Myometrial cell (primary cell): ENCODE measurements around a stretch of chr1.

DNA sequence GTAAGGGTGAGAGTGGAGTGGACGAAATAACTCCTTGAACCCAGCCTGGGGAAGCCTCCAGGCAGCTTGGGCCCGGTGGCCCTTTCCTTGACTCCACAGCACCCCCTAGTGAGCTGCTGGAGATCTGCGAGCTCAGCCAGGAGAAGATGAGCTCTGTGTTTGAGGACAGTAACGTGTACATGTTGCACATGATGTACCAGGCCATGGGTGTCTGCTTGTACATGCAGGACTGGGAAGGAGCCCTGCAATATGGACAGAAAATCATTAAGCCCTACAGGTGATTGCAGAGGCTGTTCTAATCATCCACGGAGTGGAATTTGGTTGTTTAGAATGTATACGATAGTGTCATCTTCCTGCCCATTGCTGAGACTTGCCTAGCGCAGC lies 50.9 kb downstream of the SMYD2 start:
- RAMPAGE, long total RNA, result no peak

- RAMPAGE, long total RNA, result no peak
Measured at GRCh38 chr1:214437934-214438623, 113.3 kb downstream of the PTPN14 start.

DNA sequence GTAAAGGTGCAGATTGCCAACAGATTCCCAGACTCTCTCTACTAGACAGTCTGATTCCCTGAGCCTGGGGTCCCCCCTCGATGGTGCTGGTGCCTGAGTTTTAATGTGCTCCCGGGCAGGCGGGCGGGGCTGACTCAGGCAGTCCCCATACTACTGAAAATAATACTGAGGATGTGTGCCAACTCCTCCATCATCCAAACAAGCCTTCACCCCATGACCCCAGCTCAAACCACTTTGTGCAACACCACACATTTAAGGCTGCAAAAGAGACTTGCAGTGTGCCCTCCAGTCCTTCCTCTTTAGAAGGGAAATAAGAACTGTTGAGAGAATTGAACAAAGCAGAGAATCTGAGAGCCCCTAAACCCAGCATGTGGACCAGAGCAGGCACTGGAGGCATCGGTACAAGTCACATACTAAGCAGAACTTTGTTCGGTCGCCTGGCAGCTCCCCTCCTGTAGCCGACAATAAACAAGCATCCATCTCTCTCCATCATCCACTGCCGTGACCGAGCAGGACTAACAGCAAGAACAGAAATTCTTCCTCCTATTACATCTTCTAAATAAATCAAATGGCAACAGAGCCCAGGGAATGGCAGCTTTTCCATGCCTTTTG lies 36.8 kb downstream of the PTPN14 start:
- RAMPAGE, long total RNA, result no peak

DNA sequence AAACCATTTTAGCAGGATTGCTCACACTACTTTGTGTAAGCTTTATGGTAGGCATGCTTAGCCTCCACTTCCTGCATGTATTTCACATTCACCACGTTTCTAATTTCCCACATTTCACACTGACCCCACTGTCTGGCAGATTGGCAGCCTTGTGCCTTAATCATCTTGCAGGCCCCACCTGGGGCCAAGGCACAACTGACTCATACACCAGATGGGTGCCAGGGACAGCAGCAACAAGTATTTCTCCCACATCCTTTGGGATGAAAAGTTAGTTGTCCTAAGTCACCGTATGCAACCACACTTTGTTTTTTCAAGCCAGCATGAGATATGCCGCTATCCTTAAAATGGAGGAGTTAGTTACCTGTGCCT lies 21.2 kb upstream of the CENPF start:
- RAMPAGE, long total RNA, result no peak

- RAMPAGE, long total RNA, result no peak
Measured at GRCh38 chr1:214642373-214643436, 39.7 kb downstream of the CENPF start.

DNA sequence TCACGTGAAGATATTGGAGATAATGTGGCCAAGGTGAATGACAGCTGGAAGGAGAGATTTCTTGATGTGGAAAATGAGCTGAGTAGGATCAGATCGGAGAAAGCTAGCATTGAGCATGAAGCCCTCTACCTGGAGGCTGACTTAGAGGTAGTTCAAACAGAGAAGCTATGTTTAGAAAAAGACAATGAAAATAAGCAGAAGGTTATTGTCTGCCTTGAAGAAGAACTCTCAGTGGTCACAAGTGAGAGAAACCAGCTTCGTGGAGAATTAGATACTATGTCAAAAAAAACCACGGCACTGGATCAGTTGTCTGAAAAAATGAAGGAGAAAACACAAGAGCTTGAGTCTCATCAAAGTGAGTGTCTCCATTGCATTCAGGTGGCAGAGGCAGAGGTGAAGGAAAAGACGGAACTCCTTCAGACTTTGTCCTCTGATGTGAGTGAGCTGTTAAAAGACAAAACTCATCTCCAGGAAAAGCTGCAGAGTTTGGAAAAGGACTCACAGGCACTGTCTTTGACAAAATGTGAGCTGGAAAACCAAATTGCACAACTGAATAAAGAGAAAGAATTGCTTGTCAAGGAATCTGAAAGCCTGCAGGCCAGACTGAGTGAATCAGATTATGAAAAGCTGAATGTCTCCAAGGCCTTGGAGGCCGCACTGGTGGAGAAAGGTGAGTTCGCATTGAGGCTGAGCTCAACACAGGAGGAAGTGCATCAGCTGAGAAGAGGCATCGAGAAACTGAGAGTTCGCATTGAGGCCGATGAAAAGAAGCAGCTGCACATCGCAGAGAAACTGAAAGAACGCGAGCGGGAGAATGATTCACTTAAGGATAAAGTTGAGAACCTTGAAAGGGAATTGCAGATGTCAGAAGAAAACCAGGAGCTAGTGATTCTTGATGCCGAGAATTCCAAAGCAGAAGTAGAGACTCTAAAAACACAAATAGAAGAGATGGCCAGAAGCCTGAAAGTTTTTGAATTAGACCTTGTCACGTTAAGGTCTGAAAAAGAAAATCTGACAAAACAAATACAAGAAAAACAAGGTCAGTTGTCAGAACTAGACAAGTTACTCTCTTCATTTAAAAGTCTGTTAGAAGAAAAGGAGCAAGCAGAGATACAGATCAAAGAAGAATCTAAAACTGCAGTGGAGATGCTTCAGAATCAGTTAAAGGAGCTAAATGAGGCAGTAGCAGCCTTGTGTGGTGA lies 42.6 kb downstream of the CENPF start:
- RAMPAGE, long total RNA, result no peak

DNA sequence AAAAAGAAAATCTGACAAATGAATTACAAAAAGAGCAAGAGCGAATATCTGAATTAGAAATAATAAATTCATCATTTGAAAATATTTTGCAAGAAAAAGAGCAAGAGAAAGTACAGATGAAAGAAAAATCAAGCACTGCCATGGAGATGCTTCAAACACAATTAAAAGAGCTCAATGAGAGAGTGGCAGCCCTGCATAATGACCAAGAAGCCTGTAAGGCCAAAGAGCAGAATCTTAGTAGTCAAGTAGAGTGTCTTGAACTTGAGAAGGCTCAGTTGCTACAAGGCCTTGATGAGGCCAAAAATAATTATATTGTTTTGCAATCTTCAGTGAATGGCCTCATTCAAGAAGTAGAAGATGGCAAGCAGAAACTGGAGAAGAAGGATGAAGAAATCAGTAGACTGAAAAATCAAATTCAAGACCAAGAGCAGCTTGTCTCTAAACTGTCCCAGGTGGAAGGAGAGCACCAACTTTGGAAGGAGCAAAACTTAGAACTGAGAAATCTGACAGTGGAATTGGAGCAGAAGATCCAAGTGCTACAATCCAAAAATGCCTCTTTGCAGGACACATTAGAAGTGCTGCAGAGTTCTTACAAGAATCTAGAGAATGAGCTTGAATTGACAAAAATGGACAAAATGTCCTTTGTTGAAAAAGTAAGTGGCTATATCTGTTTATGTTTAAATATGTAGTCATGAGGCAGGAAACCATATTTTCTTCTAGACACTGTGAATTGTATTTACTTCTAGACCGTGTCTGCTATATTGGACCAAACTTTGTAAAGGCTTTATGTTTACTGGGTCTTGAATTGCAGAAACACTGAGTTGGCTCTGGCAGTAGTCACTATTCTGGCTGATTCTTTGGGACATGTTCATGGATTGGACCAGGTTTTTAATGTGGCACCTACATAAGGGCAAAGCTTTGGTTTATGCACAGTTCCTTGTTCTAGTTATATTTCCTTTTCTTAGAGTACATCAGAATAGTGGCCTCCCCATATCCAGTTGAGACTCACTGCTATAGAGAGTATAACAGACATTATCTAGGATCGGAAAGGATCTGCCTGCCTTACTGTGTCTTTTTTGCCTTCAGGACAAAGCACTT lies 44.1 kb downstream of the CENPF start:
- RAMPAGE, long total RNA, result no peak

DNA sequence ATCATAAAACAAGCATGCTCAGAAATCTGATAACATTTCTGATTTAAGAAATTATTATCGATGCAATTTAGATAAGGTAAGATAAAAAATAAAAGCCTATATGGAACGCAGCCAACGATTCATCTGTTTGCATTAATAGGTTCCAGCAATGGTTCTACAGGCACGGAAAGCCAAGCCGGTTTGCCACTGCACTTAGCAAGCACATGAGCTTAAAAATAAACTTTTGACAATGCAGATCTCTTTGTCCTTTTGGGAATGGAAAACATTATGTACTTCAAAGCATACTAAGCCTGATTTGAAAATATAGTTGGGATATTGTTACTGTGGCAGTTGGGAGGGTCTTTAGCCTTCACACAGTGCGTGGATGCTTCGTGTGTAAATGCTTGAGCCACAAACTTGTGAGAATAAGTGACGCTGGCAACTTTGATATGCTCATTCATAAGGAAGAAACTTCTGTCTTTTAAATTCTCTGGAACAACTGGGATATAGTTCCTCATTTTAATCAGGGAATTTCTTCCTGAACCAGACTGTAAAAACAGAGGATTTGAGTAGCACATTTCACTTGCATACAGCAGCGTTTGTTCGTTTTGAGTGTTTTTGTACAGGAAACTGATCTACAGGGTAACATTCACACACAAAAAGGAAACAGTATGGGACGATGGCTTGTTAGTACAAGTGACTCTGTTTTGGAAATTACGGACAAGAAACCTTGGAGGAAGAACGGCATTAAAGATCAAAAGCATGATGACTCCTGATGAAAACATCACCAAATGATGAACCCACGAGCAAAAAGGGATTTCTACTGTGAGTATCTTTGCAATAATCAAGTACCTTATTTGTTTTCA lies 77.2 kb upstream of the KCNK2 start:
- RAMPAGE, long total RNA, result no peak

DNA sequence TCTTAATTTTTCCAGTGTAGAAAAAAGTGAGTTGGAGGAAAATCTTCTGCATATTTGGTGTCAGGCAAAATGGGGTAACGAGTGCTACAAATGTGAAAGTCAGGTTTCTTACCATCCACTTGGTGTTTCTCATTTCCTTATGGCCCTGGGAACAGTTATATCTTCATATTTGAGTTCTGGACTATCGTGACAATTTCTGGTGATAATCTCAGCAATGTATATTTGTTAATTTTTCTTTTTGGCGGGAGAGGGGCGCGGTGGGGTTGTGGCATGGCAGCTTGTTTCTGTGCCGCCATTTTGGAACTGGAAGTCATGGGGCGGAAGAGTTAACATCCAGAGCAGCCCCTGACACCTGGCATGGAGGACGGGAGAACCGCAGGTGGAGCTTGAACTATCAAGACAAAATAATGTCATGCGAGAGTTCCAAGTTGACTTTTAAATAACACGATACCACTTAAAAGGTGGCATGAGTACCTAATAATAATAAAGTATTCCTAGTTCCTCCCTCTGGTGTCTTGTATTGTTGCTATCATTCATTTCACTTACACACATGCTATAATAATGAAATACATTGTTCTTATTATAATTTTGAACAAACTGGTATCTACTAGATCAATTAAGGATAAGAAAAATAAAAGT lies 111.8 kb downstream of the USH2A start:
- RAMPAGE, long total RNA, result no peak

- RAMPAGE, long total RNA, result no peak
Measured at GRCh38 chr1:216617072-216617691, 106.0 kb downstream of the ESRRG start.

GRCh38 chr1:216627227-216627891 lies 95.9 kb downstream of the ESRRG start:
- RAMPAGE, long total RNA, result no peak

GRCh38 chr1:218156440-218157138 lies 128.5 kb upstream of the RRP15 start:
- RAMPAGE, long total RNA, result no peak

DNA sequence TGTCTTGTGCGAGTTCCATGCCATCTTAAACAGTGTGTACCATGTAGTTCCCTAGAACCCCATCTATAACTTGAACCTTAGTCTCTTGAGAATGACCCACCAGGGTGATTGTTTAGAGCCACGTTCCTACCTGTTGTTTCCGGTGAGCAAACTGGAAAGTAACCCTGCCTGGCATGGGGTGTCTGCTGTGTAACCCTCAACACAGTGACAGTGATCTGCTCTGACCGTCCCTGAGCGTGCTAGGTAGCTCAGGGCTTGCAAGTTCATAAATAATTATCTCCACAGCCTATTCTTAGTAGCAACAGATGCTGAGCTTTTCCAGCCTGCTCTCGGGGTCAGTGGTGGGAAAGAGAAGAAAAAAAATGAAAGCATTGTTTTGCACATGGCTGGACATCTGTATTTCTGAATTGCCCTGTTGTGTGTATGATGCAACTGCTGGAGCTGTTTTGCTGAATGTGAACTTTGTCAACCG lies 26.7 kb downstream of the TGFB2 start:
- RAMPAGE, long total RNA, result no peak

DNA sequence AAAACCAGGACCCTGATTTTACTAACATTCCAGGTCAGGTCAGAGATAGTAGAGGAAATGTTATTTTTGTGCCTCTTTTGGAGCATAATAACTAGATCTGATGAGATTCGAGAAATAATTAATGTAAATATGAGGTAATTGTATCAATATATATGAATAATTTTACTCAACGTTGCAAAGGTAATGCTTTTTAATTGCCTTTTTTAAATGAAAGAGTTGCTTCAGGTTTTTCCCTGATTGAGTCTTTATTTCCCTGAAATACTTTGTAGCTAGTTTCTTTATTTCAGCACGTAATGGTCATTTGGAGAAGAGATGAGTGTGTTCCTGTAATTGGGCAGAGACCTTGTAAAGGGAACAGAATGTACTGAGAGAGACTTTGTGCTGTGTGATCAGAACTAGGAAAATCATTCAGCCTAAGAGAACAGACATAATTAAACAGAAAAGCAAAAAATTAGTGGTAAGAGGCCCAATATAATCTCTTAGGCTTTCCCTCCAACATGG lies 101.8 kb downstream of the TGFB2 start:
- RAMPAGE, long total RNA, result no peak

DNA sequence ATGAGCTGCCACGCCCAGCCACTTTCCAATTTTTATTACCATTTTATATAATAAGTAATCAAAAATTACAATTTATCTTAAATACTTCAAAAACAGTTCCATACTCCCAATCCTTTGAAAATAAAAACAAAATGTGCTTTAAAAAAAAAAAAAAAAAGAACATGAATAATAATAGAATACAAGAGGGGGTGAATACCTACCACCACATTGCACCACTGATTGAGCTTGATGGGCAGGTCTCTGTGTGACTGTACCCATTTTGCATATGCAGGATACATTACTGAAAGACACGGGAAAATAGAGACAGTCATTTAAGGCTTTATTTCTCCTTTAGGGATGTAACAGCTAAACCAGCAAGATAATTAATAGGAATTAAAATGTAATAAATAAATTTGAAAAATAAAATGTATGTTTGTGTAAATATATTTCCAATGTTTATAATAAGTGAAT lies 52.8 kb upstream of the SLC30A10 start:
- RAMPAGE, long total RNA, result no peak

- RAMPAGE, long total RNA, result no peak
Measured at GRCh38 chr1:220022237-220022551, 24.1 kb downstream of the EPRS1 start.

DNA sequence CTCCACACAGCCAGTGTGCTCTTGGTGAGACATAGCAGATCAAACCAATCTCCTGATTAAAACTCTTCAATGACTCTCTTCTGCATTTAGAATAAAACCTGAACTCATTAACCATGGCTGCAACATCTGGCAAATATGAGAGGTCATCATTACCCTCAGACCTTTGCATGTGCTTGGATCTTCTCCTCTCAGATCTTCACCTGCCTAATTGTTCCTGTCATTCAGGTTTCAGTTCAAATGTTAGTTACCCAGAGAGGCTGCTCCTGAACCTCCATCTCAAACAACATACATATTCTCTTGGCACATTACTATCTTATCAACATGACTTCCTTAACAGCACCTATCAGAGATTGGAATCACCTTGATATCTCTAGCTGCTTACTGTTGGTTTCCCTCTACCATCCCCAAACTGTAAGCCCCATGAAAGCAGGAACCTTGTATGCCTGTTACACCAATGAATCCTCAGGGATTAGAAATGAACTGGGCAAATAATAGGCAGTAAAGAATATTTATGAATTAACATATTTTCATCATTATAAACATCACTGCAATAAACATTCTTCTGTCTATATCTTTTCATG lies 65.6 kb downstream of the RAB3GAP2 start:
- RAMPAGE, long total RNA, result no peak

- RAMPAGE, long total RNA, result no peak
Measured at GRCh38 chr1:220691149-220691923, 1.2 kb downstream of the C1orf115 start.

GRCh38 chr1:220749737-220750046 lies 1.6 kb downstream of the MTARC2 start:
- RAMPAGE, long total RNA, result no peak

DNA sequence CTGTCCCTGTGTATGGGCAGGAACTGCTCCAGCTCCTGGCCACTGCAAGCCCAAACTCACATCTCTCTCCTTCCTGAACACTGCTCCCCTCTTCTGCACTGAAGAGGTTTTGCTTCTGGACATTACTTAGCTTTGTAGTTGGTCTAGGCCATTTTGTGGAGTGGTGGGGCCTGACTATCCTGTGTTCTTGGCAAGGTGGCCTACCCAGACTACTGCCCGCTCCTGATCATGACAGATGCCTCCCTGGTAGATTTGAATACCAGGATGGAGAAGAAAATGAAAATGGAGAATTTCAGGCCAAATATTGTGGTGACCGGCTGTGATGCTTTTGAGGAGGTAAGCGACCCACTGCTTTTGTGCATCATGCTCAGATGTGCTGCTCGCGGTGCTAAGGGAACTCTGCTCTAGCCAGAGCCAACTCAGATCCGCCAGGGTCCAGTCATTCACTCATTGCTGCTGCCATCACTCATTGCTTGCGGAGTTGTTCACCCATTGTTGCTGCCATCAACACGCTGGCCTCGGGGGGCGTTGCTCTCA lies 14.7 kb downstream of the MTARC2 start:
- RAMPAGE, long total RNA, result no peak